Subcutaneous preadipocyte (primary cell): ENCODE measurements around a stretch of chr12.

DNA sequence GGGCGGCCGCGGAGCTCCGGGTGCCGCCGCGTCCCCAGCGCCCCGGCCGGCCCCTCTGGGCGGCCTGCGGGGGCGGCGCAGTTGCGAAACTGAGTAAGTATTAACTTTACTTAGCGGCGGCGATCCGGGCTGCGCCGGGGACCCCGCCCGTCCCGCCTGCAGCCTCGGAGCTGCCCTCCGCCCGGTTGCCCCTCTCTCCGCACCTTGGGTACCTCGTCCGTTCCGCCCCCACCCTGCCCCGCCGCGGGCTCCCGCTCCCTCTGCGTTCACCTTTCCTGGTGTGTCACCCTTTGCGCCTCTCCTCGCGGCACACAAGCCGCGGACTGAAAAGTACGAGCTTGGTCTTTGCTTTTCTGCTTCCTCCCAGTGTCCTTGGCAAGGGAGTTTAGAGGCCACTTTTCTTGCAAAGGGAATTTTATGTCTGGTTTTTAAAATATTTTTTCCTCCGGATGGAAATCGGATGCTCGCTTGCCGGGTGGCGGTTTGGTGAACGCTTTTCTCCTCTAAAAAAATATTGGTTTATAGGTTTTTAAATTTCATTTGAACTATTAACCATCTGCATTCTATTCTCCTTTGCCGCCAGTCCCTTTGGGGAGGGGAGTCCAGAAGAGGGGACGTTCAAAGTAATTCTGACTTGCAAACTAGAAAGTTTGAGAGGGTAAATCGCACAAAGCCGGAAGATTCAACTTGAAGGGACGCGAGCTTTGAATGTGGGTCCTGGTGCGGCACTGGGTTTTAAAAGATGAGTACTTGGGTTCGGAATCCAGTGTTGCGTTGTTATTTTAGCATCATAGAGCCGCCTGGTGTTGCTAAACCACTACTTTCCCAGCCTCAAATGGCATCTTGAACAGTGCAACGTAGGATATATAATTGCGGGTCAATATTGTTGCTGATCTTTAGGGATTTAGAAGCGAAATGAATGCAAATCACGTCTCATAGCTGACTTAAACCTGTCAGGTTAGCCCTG is 857 bp downstream of the RASSF8 start:
- CAGE, long polyA plus RNA = no peak

- CAGE, long polyA plus RNA = no peak
Measured at GRCh38 chr12:26124682-26124835, 278 bp downstream of the BHLHE41 start.

DNA sequence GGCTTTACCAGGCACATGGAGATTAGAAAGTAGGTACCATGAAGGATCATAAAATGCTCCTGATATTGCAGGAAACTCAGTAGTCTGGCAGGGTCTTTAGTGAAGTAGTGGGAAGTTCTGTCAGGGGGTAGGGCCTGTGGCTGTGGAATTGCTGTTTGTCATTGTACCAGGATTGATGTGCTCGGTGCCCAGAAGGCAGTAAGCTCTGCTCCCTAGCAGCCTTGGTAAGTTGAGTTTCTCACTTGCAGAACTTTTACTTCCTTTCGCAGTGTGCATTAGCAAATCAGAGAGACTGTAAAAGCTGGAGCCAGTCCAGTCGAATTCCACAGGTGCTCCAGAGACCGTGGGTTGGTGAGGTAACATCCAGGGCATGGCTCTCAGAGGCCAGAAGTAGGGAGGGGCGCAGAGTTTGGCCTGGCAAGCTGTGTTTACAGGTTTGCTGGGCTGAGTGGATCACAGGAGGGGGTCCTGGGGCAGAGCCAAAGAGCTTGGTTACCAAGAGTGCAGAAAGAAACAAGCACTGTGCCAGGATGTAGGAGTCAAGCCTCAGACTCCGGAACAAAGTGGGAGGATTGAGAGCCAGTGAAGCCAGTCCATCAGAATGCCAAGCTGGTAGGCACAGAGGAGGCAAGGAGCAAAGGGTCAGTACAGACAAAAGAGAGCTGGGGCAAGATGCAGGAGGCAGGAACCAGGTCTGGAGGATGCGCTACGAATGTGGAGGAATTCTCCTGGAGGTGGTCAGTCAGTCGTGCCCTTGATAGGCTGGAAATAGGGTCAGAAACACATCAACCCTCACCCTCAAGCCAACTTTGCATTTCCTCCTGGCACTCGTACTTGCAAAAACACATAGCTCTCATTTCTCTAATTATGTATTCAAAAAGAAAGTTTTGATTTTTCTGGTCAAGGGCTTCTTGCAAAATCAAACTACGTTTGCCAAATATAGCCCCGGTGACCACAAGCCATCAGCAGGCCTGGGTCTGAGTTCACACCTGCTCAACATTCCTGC is 10.3 kb upstream of the BHLHE41 start:
- CAGE, long polyA plus RNA = no peak

DNA sequence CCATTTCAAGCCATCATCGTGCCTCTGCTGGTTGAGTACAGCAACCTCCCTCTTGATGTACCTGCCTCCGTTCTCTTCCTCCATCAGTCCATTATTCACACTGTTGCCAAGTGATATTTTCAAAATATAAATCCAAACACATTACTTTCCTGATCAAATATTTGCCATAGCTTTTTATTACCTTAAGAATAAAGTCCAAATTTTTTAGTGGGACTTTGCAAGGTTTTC is 18.7 kb upstream of the SSPN start:
- CAGE, long polyA plus RNA = no peak

DNA sequence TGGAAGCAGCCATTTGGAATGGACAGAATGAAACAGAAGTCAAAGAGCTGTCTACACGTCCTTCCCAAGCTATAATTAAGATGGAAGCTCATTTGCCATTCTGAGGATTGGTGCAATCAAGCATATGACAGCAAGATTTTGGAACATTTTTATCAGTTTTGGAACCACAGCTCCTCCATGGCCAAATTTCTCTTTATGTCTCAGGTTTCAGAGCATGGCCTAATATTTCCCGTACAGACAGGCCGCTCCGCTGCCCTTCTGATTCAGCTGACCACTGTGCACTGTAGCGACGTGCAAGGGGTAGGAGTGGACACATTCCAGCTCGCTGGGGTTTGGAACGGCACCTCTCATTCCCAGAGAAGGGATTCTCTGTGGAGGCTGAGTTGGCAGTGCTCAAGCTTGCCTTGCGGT is 92.1 kb downstream of the SSPN start:
- CAGE, long polyA plus RNA = no peak

DNA sequence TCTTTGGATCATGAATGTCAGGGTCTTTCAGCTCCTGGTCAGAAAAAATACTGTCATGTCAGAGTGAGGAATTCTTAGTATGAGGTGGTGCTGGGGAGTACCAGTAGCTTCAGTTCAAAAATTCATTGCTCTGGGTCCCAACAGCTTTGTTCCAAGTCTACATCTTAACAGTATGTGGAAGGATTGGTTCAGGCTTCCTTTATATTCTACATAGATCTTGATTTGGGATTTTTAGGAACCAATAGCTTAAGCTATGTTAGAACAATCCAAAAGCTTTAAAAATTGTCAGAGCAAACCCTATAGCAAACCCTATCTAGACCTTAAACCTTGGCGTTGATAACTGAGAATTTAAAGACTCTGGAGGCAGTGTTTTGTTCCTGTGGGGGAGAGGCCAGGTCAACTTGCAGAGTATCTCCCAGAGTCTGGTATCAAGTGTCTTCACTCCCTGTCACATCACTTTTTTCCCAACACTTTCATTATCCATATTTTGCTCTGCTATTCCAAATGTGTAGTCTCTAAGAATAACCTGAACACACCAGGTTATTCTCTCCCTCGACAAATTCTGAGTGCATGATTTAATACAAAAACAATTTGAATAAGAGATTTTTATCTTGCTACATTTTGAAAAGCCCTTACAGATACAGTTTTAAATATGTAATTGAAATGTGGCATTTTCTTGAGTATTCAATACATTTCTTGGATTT is 142.5 kb downstream of the SSPN start:
- CAGE, long polyA plus RNA = no peak

DNA sequence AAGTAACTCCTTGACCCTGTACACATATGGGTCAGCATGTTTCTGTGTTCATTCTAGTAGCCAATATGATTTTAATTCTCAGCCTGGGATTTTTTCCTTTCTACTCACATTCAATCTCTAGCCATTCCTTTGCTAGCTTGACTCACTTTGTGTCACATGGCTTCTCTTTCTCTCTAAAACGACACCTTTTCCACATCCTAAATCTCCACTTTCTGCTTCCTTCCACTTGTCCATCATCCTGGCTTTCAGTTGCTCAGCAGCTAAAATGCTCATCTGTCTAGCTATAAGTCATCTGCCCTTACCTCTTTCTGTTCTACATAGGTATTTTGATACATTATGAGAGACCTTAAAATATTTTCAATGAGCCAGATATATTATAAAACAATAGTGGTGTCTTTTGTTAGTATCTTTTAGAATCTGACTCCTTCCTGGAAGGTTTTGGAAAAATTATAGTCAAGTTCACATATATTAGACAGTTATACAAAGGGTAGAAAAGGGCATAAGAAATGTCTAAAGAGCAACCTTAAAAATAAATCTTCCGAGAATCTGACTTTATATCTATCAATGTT is 278.3 kb downstream of the SSPN start:
- CAGE, long polyA plus RNA = no peak

DNA sequence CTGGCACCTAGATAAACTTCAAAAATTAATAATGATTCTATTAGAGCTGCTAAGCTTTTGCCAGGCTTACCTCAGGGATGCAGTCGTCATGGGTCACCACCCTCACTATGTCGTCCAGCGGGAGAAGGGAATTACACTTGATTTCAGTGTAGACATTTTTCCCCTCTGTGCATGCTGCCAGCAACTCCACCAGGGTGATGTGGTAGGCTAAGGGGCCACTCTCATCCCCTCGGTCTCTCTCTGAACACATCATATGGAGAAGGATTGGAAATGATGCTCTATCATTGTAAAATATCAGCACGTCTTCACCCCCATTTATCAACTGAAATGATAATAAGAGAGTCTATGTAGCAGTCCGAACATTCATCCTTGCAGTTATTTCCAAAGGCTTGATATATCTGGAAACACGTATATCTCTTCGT is 236.2 kb downstream of the ITPR2 start:
- CAGE, long polyA plus RNA = no peak

DNA sequence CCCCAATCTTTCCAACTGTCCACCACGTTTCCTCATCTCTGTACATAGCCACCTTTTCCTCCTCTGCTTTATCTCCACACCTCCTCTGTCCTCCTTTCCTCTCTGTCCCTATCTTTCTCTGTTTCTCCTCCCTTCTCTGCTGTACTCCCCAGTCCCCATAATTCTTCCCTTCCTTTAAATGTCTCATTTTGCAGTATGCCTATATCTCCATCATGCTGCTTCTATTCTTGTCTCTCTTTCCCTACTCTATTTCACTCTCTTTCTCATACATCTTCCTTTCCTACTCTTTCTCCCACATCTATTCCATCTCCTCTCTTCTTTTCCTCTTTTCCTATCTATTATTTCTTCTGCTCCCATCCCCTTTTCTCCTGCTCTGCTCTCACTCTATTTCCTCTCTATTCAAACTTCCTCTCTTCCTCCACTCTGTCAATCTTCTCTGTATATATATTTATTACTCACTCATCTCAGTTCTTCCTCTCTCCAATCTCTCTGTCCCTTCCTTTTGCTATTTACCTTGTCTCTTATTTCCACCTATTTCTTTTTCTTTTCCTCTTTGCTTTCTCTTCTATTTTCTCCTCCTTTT is 232.5 kb downstream of the ITPR2 start:
- CAGE, long polyA plus RNA = no peak

DNA sequence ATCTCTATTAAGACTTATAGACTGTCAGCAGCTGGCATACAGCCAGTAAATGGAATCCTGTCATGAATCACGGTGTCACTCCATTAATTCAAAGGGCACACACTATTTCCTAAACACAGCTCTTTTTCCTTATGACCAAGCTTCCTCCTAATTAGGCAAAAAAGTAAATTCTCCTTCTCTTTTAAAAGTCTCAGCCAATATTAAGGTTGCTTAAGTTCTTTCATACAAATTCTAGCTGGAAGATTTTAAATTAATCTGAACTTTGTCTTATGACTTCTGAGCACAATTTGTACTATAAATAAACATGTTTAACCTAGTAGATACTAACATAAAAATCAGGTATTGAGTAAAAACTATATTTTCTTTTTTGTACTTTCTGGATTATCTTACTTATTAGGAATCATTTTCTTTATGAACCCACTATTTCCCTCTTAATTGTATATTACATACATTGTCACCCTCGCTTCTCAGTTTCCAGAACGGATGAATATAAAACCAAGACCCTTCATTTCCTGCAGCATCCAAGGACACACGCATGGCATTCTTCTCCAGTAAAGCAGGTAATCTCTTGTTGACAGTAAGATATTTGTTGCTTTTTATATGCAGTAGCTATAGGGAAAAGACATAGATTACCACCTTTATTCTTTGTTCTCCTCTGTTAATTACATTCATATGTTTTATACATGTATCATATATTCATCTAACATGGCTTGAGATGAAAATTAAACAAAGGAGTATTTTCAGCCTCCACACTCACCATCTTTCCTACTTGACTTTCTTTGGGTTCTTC is 110.9 kb downstream of the ITPR2 start:
- CAGE, long polyA plus RNA = no peak

DNA sequence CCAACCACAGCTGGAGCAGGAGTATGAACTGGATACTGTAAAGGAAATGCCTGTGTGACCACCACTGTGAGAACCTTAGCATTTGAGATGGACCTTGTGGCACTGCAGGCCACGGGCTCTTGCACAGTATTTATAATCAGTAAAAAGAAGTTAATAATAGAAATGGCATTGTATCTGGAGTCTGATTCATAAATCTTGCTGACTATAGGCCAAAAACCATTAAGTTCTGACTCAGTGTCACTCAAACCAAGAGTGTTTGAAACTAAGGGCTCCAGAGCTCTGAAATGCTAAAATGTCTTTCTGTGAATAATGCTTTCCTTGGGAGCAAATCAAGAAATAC is 58.5 kb upstream of the STK38L start:
- CAGE, long polyA plus RNA = no peak

DNA sequence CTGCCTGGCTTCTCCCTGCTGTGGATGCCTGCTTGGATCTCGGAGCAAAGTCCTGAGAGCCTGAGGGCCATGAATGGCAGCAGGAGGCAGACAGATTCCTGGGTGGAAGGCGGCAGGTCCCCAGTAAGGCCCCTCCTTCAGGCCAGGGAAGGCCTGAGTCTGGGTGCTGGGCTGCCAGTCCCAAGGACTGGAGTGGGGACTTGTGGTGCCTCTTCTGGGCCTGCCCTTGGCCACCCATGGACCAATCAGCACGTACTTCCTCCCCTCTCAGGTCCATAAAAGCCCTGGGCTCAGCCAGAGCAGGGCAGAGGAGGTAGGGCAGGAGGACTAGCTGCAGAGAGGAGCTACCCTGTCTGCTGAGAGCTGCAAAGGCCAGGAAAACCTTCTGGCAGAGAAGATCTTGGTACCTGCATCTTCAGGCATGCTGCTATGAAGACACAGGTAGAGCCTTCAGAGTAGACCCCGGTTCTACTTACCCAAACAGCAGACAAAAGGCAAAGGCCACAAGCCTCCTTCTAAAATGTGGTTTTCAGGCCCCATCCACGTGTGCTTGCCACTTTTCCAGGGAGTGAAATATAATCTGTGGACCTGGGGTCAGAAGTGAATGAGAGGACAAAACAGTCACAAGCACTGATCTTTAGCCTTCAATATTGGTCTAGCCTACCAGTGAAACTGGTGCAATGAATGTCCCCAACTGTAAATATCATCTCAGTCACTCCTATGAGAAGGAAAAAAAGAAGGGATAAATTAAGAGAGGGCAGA is 29.8 kb upstream of the STK38L start:
- CAGE, long polyA plus RNA = no peak

DNA sequence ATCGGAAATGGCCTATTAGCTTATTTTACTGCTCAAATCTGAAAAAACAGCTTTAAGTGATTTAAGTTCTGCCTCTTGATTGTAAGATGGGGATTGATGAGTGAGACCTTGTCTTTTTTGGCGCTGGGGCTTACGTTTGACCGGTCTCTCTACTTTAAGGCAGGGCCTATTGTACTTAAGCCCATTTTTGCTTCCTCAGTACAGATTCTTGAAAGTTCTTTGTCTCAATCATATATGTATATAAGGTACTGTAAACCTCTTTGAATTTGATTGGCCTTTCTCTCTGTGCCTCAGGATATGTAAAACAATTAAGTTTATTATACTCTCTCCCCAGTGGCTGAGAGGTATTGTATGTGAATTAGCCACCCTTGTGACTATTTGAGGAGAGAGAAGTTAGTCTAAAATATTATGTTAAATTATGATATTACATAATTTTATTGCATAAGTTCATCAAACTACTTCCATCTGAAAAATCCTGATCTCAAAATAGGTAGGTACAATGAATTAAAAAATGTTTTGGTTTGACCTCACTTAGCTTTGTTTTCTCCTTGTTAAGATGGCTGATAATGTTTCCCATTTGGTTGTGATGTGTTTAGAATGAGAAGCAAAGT is 1.3 kb downstream of the STK38L start:
- CAGE, long polyA plus RNA = no peak

DNA sequence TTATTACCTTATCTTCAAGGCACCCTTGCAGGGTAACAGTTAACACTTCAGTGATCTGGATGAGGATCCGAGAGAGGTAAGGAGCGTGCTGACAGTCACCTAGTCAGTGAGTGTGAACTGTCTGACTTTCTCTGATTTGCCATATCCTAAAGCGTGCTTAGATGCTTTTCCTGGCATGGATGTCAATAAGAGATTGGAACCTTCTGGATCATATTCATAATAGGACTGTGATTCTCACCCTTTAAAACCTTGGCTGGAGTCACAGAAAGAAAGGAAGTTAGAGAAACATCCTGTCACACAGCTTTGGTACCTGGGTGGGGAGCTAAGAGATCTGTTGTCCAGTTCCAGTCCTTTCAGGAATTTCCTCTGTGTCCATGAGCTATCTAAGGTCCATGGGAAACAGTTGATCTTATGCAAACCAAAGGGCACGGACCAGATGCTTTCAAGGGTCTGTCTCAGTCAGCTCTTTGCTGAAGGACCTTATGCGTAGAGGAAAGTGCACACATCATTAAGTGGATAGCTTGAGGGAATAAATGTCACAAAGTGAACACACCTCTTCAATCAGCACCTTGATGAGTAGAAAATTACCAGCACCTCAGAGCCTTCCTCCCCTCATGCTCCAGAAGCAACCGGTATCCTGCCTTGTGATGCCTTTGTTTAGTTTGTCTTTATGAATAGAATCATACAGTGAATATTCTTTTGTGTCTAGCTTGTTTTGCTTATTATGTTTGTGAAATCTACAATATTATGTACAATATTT is 55.0 kb downstream of the PPFIBP1 start:
- CAGE, long polyA plus RNA = no peak

DNA sequence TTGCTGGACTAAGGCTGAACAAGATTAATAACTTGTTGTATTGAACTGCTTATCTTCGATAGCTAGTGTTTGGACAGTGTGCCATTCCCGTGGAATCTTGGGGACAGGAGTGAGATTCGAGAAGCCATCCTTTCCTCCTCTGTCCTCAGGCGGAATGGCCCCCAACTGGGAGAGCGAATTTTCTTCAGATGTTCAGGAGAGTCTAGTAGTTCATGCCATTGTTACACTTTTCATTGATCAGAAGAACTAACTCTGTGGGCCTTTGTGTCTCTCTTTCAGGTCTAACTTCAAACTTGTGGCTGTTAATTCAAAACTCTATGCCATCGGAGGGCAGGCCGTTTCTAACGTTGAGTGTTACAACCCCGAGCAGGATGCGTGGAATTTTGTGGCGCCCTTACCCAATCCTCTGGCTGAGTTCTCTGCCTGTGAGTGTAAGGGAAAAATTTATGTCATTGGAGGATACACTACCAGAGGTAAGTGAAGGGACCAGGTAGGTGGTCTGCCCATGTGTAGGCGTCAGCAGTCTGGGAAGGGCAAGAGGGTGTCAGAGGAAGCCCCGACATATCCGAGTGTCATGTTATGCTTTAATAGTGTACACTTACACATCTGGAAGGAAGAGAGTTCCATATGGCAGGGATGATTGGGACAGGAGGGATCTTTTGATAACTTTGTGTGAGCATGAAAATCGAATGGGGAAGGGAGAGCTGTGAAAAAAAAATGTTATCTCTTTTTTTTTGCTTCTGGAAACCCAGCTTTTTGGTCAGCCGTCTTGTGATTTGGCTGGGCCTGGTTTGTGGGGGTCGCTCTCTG is 11.6 kb upstream of the MANSC4 start:
- CAGE, long polyA plus RNA = no peak

GRCh38 chr12:27963196-27963878 is 9.2 kb downstream of the PTHLH start:
- CAGE, long polyA plus RNA = no peak

DNA sequence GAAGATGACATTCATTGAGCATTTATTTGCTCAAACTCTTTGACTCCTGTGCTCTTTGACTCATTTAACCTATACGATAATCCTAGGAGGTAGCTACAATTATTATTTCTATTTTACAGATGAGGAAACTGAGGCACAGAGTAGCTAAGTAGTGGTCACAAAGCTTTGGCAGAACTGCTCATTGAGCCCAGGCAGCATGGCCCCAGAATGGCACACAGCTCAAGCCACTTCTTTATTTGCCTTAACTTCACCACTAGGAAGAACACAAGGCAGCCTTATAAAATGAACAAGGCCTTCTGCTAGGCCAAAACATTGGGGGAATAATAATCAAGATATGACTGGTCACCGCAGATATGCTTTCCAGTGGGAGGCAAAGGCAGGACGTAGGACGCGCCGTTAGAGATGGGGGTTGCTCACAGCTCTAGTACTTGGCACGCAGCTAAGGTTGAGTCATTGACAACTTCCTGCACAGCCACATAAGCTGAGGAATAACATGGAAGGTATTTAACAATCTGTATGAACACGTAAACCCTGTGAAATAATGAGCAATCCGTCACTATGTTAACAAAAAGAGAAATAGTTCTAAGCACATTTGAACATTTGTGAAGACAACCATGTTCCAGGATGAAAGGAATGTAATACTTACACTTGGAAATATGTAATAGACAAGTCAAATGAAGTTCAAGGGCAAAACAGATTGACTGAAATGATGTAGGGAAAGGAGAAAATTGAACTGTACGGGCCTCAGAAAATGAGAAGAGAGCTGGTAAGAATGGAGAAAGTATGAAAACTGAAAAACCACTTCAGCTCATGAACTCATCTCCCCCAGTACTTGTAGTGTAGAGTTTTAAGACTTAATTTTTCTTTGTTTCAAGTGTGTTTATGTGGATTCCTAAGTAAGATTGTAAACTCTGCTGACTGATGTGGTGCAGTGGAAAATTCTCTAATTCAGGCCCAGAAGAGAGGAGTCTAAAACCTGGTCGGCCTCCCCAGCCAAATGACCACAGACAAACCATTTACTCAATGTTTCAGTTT is 59.5 kb upstream of the CCDC91 start:
- CAGE, long polyA plus RNA = no peak

- CAGE, long polyA plus RNA = no peak
Measured at GRCh38 chr12:28204536-28205273, 14.4 kb downstream of the CCDC91 start.

- CAGE, long polyA plus RNA = no peak
Measured at GRCh38 chr12:28253105-28253730, 63.0 kb downstream of the CCDC91 start.

DNA sequence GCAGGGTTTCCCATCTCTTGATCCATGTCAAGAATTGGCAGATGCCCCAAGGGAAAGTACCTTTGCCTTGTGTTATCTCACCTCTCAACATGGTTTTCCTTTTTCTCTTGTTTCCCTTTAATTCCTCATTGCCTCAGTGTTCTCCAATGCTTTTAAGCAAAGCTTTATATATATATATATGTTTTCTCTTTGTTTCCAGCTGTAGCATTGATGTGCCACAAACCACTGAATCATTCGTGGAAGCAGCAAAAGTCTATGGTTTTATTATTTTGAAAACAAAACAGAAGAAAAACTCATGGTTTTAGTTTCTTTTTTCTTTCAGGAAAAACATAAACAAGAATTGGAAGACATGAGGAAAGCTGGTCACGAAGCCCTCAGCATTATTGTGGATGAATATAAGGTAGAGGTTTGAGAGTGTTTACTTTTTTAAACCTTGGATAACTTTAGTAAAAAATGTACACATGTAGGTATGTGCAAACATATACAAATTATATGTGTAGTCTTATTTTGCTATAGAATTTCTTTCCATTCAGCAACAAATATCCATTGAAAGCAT is 171.9 kb downstream of the CCDC91 start:
- CAGE, long polyA plus RNA = no peak